MCF 10A (cell line): ENCODE results near the gene ZIC2.

DNA sequence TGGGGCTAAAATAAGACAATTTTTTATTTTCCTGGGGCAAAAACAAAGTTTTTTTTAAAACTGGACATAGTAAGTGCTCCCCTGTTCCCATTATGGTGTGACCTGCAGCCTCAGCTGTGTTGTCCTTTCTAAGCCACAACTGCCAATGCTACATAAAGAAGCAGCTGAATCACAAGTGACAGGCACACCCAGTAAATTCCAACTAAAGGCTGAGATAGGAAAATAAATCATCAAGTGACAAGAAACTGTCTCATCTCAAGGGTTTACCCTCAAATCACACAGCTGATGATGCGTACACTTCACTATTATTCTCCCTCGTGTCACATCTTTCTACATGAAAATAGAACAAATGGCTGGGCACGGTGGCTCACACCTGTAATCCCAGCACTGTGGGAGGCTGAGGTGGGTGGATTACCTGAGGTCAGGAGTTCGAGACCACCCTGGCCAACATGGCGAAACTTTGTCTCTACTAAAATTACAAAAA lies 28.6 kb downstream of the STK24 start:
- PRO-cap, result no peak
- RRBS, result no CpG with 5 or more reads among the region's 5 CpGs

DNA sequence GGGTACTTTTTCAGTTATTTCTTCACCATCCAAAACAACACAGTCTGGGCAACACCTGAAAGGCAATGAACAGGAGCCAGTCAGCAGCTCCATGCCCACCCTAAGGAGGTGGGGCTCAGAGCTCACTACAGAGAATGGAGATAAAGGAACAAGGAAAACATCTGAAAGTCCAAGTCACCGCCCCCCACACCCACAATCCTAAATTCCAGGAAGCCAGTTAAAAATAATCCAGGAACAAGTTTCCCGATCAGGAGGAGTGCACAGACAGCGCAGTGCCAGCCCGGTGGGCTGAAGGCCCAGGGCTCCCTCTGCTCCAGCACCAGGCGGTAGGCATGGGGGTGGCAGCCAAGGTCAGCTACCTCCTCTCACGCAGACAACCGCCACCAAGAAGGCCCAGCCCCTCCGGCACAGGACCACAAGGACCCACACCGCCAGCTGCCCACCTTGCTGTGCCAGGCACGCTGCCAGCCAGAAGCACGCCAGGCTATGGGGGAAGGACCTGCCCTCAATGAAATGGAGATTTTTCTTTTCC lies 11.2 kb downstream of the STK24 start:
- PRO-cap, result no peak
- RRBS, result no CpG with 5 or more reads among the region's 11 CpGs

DNA sequence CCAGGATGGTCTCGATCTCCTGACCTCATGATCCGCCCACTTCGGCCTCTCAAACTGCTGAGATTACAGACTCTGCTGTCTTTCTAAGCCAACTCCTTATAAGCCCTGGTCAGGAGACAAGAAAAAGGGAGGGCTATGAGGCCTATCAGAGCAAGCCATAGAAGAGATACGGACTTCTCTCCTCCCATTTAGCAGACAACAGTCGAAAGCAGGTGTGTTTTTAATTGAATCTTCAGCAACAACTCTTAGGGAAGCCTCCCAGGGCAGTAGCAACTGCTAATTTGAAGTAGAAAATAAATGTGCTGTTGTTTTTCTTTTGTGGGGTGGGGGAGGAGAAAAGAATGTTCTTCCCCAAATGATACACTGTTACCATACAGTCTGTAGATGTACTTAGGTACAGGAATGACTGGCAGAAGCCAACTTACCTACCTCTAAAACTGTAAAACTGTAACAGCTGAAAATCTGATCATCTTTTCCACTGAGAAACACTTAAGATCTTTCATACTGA lies 2.6 kb downstream of the STK24 start:
- PRO-cap, result no peak
- RRBS, result no CpG with 5 or more reads among the region's 5 CpGs

DNA sequence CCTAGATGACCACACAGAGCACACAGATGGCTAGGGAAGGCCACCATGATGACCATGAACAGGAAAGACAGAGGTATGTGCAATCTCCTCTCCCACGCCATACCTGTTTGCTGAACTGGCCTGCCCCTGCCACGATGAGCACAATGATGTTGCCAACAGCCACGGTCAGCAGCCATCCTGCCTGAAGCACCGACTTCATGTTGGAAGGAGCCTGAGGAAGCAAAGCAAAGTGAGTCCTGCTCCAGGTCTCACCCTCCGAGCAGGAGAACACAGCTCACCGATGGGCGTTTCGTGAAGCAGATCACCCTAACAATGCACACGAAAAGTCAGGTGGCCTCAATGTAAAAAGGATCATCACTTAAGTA lies 66.4 kb downstream of the SLC15A1 start:
- PRO-cap, result no peak
- RRBS, result no CpG with 5 or more reads among the region's 9 CpGs

GRCh38 chr13:98921511-98922334 lies 56.1 kb downstream of the DOCK9 start:
- PRO-cap, result no peak
- RRBS, result no CpG with 5 or more reads among the region's 7 CpGs

- PRO-cap, result no peak
- RRBS, result no CpG with 5 or more reads among the region's 9 CpGs
Observed at GRCh38 chr13:99084012-99084758, 106.3 kb upstream of the DOCK9 start.

- PRO-cap, result no peak
- RRBS, result no CpG with 5 or more reads among the region's 11 CpGs
Observed at GRCh38 chr13:99228575-99229490, 28.2 kb downstream of the UBAC2 start.

- PRO-cap, result no peak
- RRBS, result no CpG with 5 or more reads among the region's 1 CpG
Observed at GRCh38 chr13:99257239-99257531, 994 bp downstream of the GPR18 start.

- PRO-cap, result no peak
- RRBS, result no CpG with 5 or more reads among the region's 10 CpGs
Observed at GRCh38 chr13:99281296-99282404, 23.5 kb upstream of the GPR18 start.

- PRO-cap, result no peak
- RRBS, result no CpG with 5 or more reads among the region's 8 CpGs
Observed at GRCh38 chr13:99355720-99356170, 48.5 kb upstream of the GPR183 start.

- PRO-cap, result no peak
- RRBS, result no CpG with 5 or more reads among the region's 9 CpGs
Observed at GRCh38 chr13:99356171-99356786, 49.1 kb upstream of the GPR183 start.

GRCh38 chr13:99370618-99370853 lies 63.3 kb upstream of the GPR183 start:
- PRO-cap, result no peak
- RRBS, result no CpG with 5 or more reads among the region's 2 CpGs

DNA sequence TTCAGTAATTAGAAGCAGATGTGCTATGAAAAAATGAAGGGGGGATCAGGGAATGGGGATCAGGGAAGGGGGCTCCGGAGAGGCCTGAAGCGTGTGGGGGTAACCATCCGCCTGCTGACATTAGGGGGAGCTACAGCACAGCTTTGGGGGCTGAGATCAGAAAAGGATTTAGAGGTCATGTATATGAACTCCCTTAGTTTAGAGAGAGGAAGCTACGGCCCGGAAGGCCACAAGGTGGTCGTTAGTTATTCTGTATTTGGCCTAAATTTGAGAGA lies 6.2 kb upstream of the CLYBL start:
- PRO-cap, result no peak
- RRBS, result no CpG with 5 or more reads among the region's 6 CpGs

GRCh38 chr13:99656151-99656542 lies 49.7 kb downstream of the CLYBL start:
- PRO-cap, result bidirectional peak, plus-strand start at chr13:99656321, minus-strand start at chr13:99656288
- RRBS, result no CpG with 5 or more reads among the region's 7 CpGs

GRCh38 chr13:99661719-99662212 lies 55.3 kb downstream of the CLYBL start:
- PRO-cap, result no peak
- RRBS, result no CpG with 5 or more reads among the region's 3 CpGs

DNA sequence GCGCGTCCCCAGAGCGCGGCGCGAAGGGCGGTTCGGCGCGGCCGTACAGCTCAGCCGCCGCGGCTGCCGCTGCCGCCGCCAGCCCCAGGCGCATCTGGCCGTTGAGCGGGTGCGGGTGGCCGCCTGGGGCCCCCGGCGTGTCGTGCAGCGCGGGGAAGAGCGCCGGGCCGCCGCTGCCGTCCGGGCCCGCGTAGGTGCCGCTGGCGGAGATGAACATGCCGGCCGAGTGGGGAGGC lies 907 bp downstream of the ZIC5 start:
- PRO-cap, result no peak
- RRBS, result 97% methylated on average over 5 of the region's 39 CpGs

DNA sequence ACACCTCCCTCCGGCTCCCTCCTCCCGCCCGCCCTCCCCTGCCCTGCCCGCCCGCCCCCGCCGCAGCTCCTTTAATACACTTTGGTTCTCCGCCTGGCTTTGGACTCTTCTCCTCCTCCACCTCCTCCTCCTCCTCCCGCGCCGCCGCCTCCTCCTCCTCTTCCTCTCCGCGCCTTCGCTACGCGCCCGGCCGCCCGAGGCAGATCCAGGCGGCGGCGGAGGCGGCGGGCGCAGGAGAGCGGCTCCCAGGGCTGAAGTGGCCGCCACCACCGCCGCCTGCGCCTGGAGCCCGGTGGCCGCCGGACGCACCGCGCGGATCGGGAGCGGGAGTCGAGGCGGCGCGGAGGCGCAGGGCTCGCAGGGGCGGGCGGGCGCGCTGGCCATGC lies at the start of gene ZIC2:
TSS of gene ZIC2 (plus strand) at position 102 of the 386 bp plus-strand sequence.
- PRO-cap, result bidirectional peak, plus-strand start at position 202 of the sequence, minus-strand start outside the sequence
- RRBS, result no CpG with 5 or more reads among the region's 50 CpGs

GRCh38 chr13:99982732-99983080 lies 1.1 kb downstream of the ZIC2 start:
- PRO-cap, result no peak
- RRBS, result no CpG with 5 or more reads among the region's 22 CpGs

DNA sequence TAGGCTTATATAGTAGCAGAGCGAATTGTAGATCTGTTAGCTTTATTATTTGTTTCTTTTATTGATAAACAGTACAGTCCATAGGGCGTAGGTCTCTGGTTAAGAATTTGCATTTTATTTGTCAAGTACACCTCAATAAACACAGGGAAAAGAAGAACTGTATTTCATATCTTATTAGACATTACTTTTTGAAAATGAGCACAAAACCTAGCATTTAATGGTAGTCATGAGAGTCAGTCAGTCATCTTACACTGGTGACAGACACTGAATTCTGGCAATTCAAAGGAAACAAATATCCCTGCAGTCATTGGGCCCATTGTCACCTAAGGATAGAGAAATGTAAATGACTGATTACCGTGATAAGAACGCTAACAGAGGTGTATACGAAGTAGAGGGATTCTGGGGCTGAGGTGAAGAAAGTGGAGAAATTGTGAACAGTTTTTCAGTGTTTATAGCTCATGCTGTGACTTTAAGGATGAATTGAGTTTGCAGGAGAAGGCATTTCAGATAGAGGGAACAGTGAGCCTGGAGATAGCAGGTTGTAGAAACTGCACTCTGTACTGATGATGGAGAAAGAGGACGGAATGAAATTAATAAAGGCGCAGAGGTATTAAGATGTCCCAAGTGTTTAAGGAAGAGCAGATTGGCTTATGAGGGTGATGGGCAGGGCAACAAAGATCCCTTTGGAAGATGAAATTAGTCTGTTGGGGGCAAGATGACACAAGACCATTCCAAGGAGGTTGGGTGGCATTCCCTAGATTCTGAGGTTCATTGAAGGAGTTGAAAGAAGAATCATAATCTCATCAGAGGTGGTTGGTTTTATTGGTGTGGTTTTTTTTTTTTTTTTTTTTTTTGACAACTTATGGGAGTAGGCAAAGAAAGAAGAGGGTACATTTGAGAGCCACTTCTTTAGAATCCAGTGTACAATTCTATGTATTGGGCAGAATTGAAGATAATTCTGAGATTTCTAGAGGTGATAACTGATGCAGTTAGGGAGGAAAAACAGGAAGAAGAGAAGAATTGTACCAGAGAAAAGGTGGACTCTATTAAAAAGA lies 125.8 kb downstream of the GGACT start:
- PRO-cap, result no peak
- RRBS, result no CpG with 5 or more reads among the region's 7 CpGs

DNA sequence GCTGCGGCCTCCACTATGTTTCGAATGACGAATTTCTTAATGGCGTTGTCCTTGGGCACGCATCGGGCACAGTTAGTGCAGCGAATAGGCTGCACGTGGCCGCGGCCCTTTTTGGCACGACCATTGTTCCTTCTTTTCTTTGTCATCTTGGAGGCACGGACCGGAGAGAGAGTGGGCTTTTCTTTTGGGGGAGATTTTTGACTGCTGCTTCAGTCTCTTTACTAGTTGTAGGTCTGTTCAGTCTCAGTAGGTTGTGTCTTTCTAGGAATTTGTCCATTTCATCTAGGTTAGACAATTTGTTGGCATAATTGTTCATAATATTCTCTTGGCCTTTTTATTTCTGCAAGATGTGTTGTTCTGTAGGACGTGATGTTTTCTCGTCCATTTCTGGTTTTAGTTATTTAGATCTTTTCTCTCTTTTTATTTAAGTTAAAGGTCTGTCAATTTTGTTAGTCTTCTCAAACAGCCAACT lies 48.5 kb downstream of the GGACT start:
- PRO-cap, result no peak
- RRBS, result no CpG with 5 or more reads among the region's 15 CpGs